ENCODE measurements around the genes ESD, SUCLA2 and MED4.

DNA sequence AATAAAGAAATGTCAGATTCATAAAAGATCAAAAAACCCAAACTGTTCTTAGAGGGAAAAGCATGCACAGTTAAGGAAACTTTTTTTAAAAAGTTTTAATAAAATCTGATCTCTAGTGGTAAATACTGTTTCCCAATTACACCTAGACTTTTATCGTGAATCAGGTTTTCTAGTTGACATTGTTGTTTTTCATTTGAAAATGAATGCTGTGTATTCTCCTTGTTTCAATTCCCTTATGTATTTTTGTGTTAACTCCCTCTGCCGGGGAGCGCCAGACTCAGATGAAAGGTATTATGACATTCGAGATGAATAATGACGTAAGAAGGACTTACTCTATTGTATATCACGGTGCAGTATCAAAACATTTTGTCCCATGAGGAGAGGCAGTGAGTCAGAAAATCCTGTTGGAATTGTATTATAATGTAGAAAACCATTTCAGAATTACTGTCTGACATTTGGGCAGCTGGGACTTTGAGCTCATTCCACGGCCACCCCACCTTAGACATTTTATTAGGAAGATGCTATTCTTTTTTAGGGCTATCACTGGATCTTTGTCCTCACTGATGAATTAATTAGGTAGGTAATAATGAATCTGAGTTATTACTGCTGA, 61.6 kb downstream of the LRCH1 start:
- PRO-cap, result no peak

DNA sequence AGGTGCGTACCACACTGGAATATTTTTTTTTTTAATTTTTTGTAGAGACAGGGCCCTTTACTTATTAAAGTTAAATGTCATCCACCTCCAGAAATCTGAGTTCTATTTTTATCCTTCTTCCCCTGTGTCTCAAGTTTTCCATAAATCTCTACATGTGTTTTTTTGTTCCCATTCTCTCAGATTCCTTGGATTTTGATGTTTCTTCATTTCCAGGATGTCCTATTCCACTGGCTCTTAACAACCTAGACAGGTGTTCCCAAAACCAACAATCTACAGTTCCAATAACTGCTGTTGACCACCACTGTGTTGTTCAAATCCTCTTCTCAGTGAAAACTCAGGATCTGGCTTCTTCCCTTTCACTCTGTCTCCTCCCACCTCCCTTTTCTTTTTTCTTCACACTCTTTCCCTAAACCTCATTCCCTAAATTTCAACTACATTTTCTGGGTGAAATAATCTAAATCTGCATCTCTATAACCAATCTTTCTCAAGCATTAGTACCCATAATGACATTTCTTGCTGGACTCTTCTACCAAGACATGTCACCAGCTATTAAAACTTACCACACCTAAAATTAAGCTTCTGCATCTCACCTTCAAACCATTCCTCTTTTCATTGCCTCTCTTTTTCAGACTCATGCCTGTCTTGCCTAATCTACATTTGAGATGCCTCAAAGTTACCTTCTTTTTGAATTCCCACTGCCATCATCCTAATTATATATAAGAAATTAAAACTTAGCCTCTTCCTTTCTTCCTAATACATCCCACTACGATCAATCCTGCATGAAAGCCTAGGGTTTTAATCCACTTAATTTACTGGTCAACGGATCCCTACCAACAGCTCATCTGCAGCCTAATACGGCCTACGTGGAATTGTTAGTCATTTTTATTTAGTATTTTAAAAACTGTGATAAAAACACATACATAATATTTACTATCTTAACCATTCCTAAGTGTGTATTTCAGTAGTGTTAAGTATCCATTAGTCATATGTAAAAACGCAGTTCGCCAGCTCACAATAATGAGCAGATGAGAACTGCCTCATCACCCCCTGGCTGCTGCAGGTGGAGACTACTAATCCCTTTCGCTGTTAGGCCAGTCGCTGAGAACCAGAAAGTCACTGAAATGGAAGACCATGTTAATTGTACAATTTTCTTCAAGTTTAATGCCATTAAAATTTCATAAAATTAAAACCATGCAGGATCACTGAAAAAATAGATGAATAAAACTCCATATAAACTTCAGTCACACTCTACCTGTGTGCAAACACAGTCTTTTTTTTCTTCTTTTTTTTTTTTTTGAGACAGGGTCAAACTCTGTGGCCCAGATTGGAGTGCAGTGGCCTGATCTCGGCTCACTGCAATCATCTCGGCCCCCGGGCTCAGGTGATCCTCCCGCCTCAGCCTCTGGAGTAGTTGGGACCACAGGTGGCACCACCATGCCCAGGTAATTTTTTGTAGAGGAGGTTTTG, 2.0 kb downstream of the ESD start:
- PRO-cap, result no peak

DNA sequence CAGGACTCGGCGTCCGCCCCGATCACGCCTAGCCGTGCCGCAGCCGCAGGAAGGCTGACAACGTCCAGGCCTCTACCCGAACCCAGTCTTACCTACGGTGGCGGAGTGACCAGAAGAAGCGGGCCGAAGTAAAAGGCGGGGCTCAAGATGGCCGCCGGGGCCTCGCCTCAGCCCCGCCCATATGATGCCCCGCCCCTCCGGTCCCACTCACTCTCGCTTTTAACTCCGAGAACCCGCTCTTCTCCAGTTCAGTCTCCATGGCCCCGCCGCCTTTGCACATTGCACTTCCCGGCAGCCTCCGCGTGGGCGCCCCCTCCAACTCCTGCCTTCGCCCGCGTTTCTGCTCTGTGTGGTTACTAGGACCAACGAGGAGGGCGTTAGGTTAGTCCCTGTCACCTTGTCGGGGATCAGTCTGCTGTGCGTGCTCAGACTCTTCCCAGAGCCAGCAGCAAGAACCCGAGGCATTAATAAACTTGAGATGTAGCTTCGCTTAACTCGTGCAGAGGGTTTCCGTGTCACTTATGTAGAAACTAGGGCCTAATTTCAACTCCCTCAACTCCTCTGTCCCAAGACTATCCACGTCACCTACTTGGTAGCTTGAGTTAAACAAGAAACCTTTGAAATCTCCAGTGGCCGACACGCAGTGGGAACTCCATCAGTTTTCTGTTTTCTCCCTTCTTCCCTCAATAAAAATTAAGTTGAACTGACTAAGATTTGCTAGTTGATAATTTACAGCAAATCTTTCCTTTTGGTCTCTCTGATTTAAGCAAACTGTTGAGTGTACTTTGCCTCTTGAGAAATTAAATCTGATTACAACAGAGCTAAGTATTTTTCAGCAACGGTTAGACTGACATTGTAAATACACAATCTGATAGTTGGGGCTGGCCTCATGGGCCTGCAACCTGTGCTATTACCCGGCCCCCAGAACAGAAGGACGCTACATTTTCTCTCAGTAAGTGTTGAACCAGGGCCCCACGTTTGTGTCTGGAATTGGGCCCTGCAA, at the start of gene ESD:
Gene ESD, minus strand, starts transcription at position 149 of the 1,003 bp plus-strand sequence.
- PRO-cap, result bidirectional peak, plus-strand start at position 246 of the sequence, minus-strand start at position 90 of the sequence

DNA sequence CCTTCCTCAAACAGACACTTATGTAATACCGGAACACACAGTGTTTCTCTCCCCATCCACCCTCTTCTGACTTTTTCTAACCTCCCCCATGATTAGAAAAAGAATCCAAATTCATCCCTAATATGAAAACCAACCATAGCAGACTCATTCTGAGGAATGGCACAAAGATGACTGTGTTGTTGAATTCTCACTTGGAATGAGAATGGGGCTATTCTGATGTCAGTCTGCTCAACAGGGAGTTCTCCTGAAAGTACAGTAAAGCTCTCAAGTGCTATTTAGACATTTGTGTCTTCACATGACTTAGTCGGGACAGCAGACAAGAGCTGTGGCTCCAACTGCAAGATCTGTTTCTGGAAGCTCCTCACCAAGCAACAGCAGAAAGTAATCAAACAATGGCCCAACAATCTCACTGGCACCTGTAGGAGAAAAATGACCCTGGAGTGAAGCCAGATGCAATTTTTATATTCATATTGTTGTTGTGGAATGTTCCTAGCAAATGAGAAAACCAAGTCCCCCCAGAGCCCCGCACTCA, 454.9 kb downstream of the SUCLA2 start:
- PRO-cap, result no peak

- PRO-cap, result bidirectional peak, plus-strand start at chr13:48001405, minus-strand start at chr13:48001293
These were observed at the start of gene SUCLA2 for GRCh38 chr13:48001156-48001949. SUCLA2 (minus strand) TSS chr13:48001273.

DNA sequence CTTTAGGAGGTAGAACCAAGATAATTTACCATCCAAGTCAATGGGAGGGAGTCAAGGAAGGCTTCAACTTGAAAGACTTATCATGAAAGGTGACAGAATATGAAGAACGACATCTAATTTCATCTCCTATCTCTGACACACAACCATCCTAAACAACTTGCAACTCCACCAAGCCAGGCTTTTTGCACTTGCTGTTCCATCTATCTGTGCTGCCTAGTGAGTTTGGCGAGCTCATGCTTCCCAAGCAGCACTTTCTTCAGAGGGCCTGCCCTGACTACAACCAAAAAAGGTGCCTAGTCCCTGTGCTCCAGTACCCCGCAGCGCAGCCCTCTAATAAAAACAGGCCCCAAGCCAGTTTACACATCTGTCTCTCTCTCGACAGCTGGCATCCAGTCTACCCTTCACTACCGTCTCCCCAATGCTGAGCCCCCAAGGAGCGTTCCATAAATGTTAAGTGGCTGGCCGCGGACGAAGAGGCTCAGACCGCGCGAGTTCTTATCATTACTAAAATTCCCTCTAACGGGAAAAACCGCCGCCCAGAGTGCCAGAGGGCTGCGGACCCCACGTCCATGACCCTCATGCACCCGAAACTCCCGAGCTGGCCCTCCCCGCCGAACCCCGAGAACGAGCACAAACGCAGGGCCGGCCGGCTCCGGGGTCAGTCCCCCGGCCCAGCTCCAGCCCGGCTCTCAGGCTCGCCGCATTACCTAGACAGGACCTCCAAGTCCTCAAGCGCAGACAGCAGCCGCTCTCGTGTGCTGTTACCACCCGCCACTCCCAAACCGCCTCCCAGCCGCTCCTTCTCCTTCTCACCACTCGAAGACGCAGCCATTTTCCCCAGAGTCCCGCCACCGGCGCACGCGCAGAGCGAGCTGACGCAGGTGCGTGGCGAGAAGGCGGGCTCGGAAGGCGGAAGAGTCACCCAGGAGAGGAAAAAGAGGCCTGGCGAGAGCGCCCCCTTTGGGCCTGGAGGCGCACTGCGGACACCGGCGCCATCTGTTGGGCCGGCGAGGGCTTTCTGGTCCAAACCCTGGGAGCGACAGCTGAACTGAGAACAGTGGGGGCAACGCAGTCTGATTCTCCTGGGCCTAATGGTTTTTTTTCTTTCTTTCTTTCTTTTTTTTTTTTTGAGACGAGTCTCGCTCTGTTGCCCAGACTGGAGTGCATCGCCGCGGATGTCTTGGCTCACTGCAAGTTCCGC, at the start of gene MED4:
Gene MED4, minus strand, starts transcription at position 858 of the 1,201 bp plus-strand sequence.
- PRO-cap, result unidirectional peak, minus-strand start at position 858 of the sequence

GRCh38 chr13:48233566-48233957, 556 bp downstream of the ITM2B start:
- PRO-cap, result bidirectional peak, plus-strand start at chr13:48233648, minus-strand start at chr13:48233645; bidirectional peak, plus-strand start at chr13:48234007, minus-strand start at chr13:48233798

DNA sequence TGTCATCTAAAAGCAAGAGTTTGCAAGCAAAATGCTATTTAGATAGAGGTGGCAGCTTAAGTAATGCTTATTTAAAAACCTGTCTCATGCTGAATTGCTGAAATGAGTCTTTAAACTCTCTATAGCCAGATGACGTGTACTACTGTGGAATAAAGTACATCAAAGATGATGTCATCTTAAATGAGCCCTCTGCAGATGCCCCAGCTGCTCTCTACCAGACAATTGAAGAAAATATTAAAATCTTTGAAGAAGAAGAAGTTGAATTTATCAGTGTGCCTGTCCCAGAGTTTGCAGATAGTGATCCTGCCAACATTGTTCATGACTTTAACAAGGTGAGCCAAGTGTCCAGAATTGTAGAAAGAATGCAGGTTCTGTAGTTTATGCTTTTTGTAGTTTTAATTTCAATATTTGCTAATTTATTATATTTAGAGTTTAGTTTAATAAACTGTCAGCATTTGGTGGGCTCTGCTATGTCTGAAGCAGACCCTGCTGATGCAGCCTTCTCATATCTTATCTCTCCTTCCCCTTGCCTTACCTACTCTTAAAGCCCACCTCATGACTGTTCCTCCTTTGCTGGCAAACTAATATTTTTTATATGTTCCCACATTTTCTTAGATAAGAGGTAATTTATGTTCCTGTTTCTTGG, 23.2 kb downstream of the ITM2B start:
- PRO-cap, result no peak

DNA sequence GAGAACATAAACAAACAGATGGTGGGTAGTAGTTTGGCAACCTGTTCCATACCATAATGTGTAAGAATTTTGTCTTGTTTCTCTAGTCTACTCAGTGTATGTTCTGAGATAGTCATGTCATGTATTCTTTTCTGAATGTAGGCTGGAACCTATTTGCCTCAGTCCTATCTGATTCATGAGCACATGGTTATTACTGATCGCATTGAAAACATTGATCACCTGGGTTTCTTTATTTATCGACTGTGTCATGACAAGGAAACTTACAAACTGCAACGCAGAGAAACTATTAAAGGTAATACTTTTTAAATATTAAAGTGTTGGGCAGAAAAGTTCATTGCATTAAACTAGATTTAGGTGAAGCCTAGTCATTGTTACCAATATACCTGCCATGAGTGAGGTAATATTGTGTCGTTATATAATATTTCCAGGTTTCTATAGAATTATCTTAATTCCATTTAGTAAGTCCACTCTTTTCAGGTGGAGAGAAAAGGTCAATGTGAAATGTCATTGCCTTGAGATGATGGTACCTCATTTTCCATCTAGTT, 25.7 kb downstream of the ITM2B start:
- PRO-cap, result no peak

GRCh38 chr13:48263186-48263668, 30.2 kb downstream of the ITM2B start:
- PRO-cap, result no peak

- PRO-cap, result no peak
These were observed 17.5 kb downstream of the LPAR6 start for GRCh38 chr13:48395347-48395892.

- PRO-cap, result no peak
These were observed 7.7 kb downstream of the LPAR6 start for GRCh38 chr13:48405271-48405628.

DNA sequence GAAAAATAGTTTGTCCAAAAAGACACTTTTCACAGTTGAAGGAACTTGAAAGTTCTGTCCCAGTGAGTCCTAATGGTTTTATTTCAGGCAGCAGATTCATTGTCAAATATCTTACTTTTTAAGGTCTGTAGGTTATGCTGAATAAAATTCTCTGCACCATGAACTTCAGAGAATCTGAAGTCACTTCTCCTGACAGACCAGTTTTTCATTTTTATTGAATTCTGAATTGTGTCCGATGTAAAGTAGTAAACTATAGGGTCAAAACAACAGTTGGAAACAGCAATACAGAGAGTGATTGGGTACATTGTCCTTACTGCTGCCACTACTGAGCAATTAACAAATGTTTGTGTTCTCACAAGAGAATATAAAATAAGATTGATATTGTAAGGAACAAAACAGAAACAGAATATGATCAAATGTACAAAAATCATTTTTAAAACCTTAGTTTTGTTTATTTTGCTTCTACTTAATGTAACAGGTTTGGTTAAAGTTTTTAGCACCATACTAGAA, 1.6 kb downstream of the LPAR6 start:
- PRO-cap, result no peak

DNA sequence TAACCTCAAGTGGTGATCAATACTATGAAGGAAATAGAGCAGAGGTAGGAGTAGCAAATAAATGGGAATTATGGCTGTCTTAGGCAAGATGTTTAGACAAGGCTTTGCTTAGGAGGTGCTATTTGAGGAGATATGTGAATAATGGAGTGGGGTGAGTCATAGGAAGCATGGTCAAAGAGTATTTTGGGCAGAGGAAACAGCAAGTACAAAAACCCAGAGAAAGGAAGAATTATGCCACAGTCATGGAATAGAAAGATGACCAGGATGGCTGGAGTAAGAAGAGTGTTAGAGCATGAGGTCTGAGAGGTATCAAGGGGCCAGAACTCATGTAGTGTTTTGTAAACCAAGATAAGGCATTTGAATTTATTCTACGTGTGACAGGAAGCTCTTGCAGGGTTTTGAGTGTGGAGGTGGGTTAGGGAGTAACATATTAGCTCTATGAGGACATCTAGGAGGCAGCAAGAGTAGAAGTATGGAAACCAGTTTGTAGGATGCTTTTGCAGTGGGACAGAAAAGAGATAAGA, 33.7 kb upstream of the LPAR6 start:
- PRO-cap, result no peak

DNA sequence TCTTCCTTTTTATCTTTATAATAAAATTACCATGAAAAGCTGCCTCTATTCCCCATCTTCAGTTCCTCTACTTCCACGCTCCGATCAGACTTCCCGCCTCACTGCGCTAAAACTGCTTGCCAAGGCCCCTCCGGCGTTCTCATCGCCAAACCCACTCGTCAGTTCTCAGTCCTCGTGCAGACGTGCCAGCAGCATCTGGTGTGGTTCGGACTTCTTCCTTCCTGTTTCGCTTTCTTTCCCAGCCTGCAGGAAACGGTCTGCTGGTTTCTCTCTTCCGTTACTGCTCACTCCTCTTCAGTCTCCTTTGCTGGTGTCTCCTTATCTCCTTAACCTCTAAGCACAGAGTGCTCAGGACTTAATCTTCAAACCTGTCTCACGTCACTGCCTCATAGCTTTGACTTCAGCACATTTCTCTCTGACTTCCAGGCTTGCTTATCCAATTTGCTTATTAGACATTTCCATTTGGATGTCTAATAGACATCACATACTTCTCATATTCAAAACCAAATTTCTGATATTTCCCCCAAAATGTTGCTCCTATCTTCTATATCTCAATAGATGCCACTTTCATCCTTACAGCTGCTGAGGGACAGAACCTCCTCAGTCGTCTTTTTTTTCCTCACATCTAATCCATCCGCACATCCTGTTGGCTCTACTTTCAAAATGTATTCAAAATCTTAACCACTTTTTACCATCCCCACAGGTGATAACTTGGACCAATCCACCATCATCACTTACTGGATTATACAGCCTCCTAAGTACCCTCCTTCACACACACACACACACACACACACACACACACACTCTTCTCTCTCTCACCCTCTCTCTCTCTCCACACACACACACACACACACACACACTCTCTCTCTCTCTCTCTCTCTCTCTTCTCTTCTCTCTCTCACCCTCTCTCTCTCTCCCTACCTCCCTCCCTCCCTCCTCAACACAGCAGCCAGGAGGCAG, 40.1 kb downstream of the RCBTB2 start:
- PRO-cap, result bidirectional peak, plus-strand start at position 161 of the sequence, minus-strand start at position 167 of the sequence

DNA sequence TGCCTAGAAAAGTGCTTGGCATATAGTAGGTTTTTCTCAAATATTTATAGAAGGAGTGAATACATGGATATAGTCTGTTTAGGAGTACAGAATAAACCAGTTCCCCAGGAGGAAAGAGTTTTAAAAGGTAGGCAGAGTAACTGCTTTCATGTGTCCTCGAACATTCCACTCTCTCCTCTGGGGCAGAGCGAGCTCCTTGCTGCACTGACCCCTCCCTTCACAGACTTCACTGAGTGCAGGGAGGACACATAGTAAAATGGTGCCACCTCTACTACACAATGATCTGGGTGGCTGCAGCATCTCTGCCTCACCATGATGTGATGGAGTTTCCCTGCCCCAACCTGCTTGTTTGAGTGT, 44.1 kb upstream of the RCBTB2 start:
- PRO-cap, result no peak

DNA sequence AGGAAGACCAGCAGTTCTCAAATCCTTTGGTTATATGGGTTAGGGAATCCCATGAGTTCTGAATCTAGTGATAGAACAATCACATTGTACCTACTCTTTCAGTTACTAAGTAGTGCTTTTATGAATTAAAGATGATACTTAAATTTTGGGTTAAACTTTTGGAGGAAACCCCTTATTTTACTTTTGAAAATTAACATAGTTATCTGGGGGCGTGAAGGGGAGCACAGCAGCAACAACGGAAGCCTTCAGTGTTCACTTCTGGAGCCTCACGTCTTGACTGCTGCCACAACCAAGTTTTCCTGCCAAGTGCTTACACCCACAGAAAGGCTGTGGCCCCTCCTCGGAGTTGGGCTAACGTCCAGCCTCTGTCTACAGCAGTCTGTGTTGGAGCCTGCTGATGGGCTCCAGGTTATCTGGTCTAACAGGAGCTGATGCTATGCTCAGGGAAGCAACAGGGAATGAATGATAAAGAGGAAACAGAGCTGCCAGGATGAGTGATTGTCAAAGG, 53.5 kb upstream of the RCBTB2 start:
- PRO-cap, result no peak

DNA sequence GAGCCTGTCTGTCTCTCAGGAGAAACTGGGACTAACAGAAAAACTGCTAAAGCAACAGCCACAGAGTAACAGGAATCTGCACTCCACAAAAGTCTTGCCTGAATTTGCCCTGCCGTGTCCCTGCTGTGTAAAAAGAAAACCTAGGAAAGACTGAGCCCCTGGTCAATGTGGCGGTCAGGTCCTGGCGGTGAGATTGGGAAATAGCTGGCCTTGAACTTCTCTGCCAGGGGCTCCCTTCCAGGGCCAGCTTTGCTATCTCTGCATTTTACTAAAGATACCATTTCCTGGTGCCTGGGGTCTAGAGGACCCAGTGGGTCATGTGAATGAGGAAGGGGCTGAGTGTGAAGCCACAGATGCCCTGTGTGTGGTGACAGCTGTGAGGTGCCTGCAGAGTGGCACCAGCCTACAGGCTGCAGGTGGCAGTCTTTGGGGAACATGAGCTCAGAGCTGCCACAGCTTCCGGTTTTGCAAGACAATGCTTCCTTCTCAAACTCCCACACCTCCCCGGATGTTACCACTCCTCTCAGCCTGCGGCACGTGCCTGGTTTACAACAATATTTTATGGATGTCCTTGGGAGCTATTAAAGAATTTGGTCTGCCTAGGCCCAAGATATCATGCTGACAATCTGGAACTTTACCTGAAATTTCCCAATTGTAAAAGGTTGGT, 5.2 kb upstream of the MLNR start:
- PRO-cap, result no peak

DNA sequence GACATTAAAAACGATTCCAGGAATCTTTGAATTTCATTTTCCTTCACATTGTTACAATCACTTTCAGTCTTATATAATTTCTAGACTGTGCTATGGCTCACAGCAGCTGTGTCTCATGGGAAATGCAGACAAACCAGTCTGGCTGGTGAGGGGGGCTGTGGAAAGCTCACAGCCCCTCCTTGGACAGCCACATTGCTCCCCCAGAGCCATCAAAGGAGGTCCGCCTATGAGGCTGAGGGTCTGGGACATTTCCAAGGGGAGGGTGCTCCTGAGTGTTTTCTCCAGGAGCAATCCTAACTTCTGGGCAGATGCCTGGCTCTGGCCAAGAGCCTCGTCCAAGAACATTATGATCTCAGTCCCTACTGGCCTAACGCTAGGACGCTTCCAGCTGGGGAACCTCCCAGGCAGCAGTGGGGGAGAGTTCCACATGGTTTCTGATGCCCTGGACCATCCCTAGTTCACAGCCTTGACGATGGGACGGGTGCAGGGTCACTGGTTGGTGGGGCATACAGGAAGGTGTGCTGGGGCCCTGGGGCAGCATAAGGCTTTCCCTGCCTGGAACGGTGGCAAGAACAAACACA, 60.4 kb downstream of the CDADC1 start:
- PRO-cap, result bidirectional peak, plus-strand start at position 376 of the sequence, minus-strand start at position 124 of the sequence

DNA sequence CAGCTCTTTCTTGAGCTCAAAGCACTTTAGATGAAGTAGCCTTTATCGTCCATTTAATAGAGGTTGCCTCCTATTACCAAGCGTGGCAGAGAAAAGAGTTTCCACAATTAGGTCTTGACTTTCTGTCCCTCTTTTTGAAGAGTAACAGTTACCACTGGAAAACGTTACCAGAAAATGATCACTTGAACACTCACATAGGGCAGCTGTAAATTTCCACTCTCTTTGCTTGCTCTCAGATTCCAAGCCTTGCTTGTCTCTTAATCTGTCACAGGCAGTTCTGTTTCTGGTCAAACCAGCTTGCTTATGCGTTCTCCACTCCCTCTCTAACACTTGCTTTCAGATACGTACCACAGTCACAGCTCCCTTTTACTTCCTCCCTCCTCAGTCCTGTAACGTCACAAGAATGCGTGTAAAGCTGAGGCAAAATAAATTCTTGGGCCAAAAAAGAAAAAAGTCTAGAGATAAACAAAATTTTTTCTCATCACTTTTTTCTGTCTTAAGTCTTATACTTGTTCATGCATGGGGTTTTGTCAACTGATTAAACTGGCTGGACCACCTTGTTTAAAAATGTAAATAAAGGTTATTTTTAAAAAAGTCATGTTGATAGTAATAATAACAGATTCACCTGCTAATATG, 42.5 kb downstream of the CAB39L start:
- PRO-cap, result bidirectional peak, plus-strand start at position 329 of the sequence, minus-strand start at position 325 of the sequence

All from rectum (tissue), 1 donor.